ENCODE data around the gene GINS2.

DNA sequence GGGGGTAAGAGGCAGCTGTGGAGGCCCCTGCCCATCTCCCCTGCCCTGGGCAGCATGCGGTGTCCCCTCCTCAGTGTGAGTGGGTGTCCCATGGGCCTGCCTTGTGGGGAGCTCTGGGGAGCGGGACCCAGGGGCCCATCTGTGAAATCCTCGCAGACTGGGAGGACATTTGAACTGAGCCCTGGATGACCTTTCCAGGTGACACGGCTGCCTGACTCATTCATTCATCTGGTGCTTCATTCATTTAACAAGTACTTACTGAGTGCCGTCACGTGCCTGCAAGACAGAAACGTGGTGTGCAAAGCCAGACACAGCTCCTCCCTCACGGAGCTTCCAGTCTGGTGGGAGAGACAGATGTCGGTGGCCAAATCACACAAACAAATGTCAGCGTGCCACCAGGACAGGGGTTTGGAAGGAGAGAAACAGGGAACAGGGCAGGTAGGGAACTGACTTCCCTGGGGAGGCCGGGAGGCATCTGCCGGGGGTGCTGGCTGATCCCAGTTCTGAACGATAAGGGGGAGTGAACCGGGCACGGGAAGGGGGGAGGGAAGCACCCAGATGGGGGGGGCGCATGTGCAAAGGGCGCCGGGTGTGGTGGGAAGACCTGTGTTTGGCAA lies 93.5 kb upstream of the CIBAR2 start:
- PRO-cap, result no peak

DNA sequence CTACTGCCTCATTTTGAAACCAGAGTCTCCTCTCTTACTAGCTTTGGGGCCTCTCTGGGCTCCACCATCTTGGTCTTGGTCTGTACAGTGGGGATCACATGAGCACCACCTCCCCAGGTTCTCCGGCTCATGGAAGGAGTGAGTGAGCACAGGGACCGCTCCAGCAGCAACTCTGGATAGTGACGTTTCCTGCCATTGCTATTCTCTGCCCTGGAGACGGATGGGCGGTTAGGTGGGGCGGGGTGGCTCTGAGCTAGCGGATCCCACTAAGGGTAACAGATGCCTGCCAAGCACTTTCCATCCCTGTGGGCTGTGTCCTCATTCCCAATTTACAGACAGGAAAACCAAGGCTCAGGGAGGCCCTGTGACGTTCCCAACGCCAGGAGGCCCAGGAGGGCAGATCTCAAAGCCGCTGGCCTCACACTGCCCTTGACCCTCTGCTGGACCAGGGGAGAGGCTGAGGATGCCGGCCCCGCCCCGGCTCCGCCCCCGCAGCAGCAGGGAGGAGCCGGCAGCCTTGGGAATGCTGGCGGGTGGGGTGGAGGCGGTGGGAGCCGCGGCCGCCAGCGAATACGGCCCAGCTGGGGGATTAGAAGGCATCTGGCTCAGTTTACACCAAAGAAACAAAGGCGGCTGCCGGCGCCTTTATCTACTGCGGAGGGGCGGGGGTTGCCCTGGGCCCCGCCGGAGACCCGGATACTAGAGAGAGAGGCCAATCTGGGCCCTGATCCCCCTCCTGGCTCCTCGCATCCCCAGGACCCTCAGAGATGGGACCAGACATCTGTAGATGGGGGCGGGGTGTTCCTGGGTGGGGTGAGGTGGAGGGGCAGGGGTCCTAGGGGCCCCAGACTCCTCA lies 122.2 kb upstream of the CIBAR2 start:
- PRO-cap, result no peak

- PRO-cap, result no peak
These were observed 203.6 kb upstream of the CIBAR2 start for GRCh38 chr16:85315836-85316333.

- PRO-cap, result no peak
These were observed 247.0 kb upstream of the CIBAR2 start for GRCh38 chr16:85358897-85360014.

GRCh38 chr16:85381804-85382996 lies 230.9 kb upstream of the GSE1 start:
- PRO-cap, result no peak

DNA sequence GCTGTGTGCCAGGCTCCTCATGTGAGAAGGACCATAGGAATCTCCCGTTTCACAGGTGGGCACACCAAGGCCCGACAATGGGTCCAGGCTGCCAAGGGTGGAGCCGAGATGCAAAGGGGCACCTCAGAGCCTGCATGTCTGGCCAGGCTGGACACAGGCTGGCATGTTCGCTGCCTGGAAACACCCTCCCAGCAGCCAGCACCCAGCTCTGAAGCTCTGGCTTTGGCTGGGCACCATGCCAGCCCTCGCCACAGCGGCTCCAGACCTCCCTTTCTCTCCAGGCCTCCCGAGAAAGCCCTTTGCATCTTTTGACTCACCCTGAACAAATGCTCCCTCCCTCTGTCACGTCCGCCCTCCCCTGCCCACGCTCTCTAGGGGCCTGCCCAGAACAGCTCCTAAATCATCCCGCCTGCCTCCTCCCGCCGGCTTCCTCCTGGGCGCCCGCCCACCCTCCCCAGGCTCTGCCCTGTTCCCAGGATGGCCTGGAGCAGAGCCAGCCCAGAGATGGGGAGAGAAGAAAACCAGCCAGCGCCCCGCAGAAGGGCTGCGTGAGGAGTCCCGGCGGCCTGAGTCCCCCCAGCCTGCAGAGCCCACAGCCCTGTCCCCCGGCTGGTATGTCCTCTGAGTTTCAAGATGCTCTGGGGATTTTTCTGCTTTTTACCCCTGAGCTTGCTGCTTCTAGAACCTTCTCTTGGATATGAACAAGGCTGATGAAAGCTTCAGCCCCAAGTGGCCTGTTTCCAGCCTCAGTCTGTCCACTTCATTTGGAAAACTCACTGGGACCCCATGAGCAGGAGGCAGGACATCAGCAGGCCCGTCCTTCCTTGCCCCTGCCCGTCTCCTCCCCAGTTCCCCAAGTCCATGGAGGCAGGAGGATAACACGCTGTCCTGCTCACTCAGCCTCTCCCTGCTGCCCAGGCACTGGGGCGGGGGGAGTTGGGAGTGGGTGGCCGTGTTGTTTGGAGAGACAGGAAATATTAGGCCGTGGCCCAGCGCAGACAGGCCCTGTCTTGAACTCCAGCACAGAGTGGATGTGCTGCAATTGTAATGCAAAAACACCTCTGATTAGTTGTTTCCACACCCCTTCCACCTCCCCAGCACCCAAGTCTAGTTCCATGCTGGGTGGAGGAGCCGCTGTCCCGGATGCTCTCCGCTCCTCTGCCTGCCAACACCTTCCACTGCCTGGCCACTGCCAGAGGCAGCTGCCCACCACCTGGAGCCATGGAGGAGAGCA lies 217.3 kb upstream of the GSE1 start:
- PRO-cap, result no peak

- PRO-cap, result no peak
These were observed 175.7 kb upstream of the GSE1 start for GRCh38 chr16:85437243-85437934.

DNA sequence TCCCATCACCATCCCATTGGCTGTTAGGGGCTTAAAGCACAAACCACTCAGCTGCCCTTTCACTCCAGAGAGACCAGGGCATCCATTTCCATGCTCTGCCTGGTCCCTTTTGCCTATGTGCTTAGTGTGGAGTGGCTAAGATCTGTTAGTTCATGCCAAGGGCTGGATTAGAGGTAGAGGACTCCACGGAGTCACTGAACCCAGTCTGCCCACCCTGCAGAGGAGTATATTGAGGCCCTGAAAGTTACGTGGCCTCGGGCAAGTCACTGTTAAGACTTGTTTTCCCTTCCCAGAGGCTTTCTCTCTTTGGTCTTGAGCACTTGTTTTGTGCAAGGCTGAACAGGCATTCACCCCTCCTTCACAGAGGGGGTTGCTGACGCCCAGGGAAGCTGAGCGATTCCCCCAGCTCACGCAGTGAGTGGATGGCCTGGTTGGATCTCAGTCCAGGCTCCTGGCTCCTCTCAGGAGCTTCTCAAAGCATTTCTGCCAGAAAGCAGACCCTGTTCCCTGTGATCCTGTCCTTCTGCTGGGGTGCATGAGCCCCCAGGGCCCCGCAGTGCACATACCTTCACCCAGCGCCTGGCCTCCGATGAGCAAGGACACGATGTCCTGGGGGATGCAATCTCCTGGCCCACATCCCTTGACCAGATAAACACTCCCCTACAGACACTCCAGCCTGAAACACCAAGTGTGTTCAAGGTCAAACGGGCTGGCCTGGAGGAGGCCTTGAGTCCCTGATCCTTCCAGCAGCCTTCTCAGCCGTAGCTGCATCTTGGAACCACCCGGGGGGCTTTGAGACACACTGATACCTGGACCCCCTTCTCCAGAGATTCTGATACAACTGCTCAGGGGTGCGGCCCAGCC lies 153.4 kb upstream of the GSE1 start:
- PRO-cap, result no peak

- PRO-cap, result no peak
These were observed 115.2 kb upstream of the GSE1 start for GRCh38 chr16:85497776-85498505.

DNA sequence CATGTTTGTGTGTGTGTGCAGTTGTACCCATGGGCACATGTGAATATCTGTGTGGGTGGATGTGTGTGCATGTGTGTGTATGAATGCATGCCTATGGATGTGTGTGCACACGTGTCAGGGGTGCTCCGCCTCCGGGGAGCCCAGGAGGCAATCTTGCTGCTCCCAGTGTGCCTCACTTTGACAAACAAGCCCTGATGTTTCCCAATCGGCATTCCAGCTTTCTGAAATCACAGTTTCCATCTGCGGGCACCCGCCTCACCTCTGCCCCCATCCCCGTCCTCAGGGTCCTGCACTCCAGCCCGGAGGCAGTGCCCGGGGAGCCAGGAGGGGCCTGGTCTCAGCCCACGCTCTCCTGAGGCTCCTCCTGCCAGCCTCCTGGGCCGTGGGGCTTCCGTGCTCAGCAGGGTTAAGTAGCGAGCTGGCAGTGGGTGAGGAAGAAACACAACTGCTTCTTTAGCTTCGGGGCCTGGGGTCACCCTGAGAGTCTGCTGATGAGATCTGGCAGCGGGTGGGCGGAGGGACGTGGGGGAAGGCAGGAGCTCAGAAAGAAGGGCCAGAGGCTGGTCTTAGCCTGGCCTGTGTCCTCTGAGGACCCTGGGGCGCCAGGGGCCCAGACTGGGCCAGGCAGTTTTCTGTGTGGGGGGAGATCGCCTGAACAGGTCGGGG lies 98.0 kb upstream of the GSE1 start:
- PRO-cap, result no peak

GRCh38 chr16:85574770-85575606 lies 38.1 kb upstream of the GSE1 start:
- PRO-cap, result no peak

GRCh38 chr16:85590033-85590434 lies 23.1 kb upstream of the GSE1 start:
- PRO-cap, result no peak

GRCh38 chr16:85619804-85620793 lies 7.0 kb downstream of the GSE1 start:
- PRO-cap, result no peak

GRCh38 chr16:85639469-85639971 lies 26.4 kb downstream of the GSE1 start:
- PRO-cap, result no peak

GRCh38 chr16:85645315-85646187 lies 32.4 kb downstream of the GSE1 start:
- PRO-cap, result no peak

DNA sequence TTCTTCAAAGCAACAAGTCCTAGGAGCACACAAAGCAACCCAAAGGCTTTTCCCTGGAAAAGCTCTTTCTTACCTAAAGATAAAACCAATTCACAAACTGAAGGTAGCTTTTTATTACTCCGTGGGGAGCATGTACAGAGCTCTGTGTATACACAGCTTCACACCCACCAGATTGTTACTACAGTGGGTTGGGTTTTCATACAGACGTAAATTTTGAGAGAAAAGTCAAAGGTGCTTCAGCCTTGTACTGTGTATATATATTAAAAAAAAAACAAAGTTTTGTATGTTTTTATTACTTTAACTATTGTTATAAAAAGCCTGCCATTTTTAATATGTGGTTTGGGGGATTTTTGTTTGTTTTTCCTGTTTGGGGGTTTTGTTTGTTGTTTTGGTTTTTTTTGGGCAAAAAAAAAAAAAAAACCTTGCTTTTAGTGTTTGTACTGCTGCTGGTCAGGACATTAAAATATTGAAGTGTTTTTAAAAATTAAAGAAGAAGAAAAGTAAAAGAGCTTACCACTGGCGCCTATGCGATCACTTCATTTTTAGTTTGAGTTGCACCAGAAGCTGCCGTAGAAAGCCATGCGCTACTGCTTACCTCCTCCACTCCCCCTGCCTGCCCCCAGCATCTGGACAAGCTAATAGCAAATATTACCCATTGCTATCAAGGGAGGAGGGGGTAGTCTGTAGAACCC lies 15.5 kb downstream of the GINS2 start:
- PRO-cap, result no peak

- PRO-cap, result unidirectional peak, minus-strand start at chr16:85688953
These were observed at the start of gene GINS2 for GRCh38 chr16:85688578-85689388. Gene GINS2 (minus strand): TSS chr16:85688954.

GRCh38 chr16:85752707-85753657 lies 2.1 kb upstream of the C16orf74 start:
- PRO-cap, result no peak

DNA sequence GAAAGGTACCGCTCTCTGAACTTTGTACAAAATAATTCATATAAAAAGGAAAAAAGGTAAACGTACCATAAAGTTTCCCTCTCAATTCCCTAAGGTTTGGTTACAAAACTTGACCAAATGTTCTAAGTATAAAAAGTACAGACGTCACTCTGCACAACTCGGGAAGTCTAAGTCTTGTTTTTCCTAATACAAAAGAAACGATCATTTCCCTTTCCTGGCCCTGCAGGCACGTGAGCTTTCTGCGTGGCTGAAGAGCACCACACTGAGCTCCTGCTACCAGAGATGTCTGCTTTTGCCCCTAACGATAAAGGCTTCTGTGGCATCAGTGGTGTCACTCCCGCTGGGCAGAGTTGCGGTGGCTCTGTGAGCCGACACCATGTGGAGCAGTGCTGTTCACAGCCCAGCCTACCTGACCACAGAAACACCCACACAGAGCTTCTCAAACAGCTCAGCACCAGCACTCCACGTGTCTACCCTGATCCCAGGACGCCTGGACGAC lies 20.5 kb downstream of the EMC8 start:
- PRO-cap, result no peak

DNA sequence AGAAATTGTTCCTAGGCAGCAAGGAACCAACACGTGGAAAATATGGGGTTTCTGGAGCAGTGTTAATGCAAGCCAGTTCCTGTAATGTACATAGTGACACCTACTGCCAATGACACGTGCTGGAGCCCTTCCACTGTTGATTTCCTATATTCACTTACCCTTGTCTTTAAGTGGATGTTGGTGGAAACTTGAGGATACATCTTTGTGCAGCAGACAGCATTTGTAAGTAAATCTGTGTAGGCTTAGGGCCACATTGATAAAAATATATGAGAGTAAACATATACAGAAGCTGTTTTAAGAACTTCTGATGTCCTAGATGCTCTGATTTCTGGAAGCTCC lies 1.5 kb upstream of the IRF8 start:
- PRO-cap, result no peak